Fibroblast of villous mesenchyme (primary cell): Measurements from ENCODE around the genes LGR6, PPP1R12B and KDM5B.

DNA sequence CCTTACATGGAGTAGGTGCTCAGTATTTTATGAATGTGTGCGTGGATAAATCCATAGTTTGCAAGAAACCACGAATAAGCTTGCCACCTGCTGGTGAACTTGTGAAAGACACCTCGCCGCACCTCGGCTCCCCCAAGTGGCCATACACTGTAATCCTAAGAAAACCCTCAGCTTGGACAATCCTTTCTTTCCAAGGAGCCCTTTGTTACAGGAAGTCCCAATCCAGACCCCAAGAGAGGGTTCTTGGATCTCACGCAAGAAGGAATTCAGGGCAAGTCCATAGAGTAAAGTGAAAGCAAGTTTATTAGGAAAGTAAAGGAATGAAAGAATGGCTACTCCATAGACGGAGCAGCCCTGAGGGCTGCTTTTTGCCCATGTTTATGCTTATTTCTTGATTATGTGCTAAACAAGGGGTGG lies 6.1 kb upstream of the CSRP1 start:
- CAGE, long polyA plus RNA, result no peak

GRCh38 chr1:201810154-201810856 lies 18.7 kb upstream of the IPO9 start:
- CAGE, long polyA plus RNA, result no peak

DNA sequence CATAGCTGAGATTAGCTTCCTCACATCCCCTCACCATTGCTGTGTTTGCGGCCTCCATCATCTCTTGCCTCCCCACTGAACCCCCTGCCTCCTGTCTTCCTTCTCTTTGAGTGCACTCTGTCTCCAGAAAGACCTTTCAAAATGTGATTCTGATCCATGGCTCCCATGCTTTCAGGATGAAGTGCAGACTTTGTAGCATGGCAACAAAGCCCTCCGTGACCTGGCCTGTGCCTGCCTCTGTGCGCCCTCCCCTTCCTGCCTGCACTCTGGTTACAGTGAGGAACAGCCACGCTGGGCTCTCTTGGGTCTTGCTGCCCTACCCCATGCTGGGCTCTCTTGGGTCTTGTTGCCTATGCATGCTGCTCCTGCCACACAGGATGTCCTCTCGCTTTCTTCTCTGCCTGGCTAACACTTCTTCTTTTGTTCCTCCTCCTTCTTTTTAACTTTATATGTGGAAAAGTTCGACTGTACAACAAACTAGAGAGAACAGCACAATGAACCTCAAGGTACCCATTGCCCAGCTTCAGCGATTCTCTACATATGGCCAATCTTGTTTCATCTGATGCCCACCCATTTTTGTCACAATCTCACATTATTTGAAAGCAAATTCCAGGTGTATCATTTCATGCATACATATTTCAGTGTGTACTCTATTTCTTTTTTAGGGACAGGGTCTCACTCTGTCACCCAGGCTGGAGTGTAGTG lies 27.9 kb downstream of the LMOD1 start:
- CAGE, long polyA plus RNA, result no peak

DNA sequence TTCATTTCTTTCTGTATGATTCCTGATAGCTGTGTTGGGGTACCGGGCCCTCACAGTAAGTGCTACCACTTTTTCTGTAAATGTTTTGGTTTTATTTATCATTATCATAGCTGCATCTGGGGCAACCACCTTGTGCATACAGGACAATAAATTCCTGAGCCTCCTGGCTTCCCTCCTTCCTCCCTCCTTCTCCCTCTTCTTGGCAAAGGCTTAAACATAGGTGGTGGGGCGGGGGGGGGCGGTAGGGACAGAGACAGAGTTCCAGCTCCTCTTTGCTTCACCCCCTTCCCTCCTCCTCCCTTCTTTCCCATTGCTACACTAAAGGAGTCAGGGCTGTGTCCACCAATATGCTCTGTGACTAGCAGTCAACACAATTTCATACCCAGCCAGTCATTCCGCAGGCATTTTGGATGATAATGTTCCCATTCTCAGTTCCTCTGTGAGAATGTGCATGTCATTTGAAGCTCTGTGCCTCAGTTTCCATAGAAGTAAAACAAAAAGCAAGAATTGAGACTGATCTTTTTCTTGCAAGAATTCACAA lies 1.8 kb downstream of the LMOD1 start:
- CAGE, long polyA plus RNA, result no peak

DNA sequence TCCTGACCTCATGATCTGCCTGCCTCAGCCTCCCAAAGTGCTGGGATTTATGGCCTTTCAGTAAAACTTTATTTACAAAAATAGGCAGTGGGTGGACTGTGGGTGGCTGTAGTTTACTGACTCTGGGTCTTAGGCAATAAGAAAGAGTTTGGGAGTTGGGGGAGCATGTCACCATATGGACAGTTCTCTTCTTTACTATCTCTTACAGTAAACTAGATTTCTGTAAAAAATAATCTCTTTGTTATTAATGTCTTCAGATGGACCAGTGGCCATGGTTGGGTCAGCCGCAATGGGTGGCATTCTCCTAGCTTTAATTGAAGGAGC lies 9.8 kb downstream of the TIMM17A start:
- CAGE, long polyA plus RNA, result no peak

GRCh38 chr1:201989134-201989932 lies 6.9 kb downstream of the RNPEP start:
- CAGE, long polyA plus RNA, result no peak

DNA sequence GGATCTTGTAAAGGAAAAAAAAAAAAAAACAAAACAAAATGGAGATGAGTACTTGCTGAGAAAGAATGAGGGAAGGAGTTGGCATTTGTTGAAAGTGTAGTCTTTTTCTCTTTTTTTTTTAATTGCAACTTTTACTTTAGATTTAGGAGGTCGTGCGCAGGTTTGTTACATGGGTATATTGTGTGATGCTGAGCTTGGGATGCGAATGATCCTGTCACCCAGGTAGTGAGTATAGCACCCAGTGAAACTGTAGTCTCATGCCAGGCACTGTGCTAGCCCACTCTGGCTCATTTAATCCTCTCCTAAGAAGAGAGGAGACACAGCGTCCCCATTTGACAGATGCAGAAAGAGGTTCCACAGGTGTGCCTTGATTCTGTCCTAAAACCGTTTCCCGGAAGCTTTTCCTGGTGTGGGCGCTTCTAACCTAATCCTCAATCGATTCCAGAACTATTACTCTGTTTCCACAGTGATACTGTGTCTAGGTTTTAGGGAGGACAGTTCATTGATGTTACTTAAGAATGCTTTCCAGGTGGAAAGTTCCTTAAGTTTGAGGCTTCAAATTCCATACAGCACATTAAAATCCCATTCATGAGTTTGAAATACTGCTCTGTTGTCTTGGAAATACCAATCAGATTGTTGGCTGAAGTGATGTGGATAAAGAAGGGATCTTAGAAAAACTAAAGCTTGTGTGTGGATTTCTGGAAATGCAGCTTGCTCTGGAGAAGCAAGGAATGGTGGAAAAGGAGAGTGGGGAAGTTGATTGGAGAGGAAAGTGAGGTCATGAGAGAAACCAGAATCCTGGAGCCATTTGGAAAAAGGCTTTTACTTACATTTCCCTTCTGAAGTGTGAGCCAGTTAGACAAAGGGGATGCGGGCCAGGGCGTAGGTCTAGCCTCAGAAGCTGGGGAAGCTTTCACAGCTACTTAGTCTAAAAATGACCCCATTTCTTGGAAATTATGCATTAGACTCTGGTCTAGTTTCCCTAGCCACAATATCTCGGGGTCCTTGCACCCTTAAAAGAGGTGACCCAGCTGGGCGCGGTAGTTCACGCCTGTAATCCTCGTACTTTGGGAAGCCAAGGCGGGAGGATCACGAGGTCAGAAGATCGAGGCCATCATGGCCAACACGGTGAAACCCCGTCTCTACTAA lies 6.5 kb downstream of the ELF3 start:
- CAGE, long polyA plus RNA, result no peak

DNA sequence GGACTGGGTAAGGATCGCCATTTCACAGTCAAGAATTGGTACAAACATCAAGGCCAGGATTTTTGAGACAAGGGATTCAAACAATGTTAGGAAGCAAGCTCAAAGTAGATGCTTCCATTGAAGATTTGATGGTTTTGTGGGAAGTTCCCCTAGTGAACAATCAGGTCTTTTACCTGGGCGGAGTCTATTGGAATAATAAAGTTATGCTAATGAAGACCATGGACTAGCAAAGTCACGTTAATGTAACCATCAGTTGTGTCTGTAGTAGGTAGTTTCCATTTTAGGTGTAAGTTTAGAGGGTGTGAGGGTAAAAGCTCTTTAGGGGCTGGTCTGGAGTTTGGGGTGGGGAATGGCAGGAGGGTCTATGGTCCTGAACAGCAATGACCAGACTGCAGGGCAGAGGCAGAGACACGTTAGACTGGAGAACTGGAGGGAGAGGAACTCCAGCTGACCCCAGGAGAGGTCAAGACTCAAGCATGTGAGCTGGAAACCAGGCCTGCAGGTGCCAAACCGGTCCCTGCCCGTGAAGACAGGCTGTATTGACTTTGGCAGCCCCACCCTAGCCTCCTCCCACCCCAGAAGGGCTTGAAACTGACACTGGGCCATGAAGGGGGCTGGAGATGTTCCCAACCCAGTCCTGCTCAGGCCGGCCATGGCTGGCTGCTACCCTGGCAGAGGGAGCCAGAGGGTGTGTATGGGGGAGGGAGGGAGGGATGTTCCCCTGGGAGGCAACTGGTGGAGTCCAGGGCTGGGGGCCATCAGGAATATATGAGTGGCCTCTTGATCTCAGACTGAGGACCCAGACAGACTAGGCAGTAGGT lies 35.9 kb upstream of the GPR37L1 start:
- CAGE, long polyA plus RNA, result no peak

DNA sequence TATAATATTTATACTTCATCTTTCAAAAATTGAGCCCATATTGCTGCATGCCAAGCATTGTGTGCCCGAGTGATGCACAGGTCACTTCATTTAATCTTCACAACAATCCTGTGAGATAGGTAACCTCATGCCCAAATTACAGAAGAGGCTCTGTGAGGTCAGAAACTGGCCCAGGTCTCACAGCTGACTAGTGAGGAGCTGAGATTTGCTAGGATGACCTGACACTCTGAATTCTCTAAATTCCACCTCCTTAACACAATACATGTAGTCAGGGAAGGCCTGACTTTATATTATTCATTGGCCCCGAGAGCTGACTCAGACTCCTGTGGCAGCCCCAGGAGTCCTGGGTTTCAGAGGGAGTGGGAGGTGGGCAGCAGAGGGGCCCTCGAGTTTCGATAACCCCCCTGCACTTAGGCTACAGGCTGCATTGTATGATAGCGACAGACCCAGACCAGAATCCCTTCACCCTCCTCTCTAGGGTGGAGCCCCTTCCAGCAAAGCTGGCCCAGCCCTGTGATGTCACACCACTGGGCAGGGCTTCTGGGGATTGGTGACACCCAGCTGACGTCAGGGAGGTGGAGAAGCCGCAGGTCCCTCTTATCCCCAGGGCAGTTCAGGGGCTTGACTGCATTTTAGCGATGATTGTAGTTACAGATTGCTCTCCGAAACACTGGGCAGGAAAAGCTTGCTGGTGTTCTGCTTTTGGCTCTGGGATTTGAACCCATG lies 17.1 kb upstream of the GPR37L1 start:
- CAGE, long polyA plus RNA, result no peak

GRCh38 chr1:202143569-202144411 lies 747 bp downstream of the ARL8A start:
- CAGE, long polyA plus RNA, result no peak

DNA sequence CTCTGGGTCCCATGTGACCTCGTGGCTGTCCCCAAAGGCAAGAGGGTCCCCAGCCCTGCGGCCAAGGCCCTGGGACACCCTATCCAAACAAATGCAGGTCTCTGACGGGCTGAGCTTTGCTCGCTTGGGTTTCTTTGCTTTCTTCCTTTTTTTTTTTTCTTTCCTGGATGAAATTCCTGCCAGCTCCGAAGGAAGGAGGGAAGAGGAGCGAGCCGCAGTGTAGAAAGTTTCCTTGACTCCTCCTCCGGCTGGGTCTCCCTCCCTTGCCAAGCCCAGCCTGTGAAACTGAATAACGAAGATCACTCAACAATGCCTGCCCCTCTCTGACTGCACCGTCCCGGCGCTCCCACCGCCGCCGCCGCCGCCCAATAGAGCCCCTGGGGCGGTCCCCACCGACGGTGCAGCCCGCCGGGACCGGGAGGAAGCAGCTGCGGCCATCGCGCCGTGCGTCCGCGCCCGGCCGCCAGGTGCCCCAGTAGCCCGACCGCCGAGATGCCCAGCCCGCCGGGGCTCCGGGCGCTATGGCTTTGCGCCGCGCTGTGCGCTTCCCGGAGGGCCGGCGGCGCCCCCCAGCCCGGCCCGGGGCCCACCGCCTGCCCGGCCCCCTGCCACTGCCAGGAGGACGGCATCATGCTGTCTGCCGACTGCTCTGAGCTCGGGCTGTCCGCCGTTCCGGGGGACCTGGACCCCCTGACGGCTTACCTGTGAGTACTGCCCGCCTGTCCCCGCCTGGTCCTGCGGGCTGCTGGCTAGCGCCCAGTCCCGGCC lies at the start of gene LGR6:
TSS of gene LGR6 (plus strand) at position 302 of the 768 bp plus-strand sequence.
- CAGE, long polyA plus RNA, result no peak

DNA sequence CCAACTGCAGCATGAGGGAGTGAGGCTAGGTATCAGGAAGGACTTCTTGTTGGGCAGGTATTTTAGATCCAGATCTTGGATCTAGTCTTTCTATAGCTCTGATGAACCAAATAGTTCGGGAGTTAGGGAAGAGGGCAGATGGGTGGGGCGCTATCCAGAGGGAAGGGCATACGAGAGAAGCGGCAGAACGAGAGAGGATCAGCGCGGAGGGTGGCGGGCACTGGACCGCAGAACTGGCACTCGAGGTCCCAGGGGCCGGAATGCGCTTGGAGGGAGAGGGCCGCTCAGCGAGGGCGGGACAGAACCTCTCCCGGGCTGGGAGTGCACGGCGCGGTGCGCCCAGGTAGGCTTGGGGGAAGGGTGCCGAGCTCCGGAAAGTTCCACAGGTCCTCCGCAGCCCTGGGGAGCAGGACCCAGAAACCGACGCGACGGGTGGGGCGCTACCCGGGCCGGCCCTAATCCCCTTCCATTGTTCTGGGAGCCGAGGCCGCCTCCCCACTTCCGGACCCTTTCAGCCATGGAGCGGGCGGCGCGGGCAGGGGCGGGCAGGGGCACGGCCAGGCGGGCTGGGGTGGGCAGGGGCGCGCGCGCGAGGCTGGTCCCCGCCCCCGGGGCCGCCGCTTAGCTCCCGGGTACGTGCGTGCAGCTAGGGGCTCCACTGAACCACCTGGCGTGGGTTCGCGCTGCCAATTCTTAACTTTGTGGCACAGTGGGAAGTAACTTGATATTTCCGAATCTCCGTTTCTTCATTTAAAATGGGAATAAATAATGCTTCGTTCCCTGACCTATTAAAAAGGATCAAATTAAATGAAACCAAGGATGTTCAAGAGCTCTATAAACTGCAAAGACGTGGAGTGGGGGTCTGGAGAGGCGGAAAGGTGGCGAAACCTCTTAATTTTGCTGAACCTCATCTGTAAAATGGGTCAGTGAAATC lies 20.6 kb downstream of the LGR6 start:
- CAGE, long polyA plus RNA, result no peak

GRCh38 chr1:202348122-202349390 lies at the start of gene PPP1R12B:
Gene PPP1R12B, plus strand, starts transcription at chr1:202348699.
- CAGE, long polyA plus RNA, result no peak

DNA sequence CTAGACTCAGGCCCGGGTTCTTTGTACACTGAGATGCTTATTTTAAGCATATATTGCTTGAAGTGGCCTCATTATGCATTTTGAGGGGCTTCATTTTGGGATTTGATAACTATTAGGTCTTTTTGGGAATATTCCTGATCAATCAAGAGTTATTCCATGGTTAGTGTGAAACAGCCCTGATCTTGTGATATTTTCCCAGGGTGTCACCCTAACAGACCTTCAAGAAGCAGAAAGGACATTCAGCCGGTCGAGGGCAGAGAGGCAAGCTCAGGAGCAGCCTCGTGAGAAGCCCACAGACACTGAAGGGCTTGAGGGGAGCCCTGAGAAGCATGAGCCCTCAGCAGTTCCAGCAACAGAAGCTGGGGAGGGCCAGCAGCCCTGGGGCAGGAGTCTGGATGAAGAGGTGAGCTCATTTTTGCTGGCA lies 144.4 kb downstream of the PPP1R12B start:
- CAGE, long polyA plus RNA, result no peak

- CAGE, long polyA plus RNA, result no peak
Observed at GRCh38 chr1:202520141-202521270, 172.0 kb downstream of the PPP1R12B start.

GRCh38 chr1:202525657-202526741 lies 177.5 kb downstream of the PPP1R12B start:
- CAGE, long polyA plus RNA, result no peak

DNA sequence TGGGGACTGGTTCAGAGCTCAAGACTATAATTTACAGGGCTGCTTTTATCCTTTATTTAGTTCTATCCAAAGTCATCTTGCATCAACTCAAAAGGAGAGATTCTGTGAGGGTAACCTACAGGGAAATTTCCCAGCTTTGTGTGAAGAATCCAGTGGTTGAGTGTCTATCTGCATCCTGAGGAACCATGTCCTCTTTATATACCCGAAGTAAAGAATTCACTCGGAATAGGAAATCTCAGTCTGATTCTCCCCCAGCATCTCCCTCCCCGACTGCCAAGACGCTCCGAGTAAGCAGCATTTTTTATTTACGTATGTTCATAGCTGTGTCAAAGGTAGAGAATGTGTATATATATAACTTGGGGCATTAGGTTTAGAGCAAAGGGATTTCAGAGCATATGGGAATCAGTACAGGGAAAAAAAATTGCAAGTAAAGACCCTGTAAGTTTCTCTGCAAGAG lies 170.3 kb downstream of the SYT2 start:
- CAGE, long polyA plus RNA, result no peak

- CAGE, long polyA plus RNA, result no peak
Observed at GRCh38 chr1:202576737-202577251, 133.5 kb downstream of the SYT2 start.

GRCh38 chr1:202592924-202593383 lies 117.3 kb downstream of the SYT2 start:
- CAGE, long polyA plus RNA, result no peak

- CAGE, long polyA plus RNA, result no peak
Observed at GRCh38 chr1:202807894-202809040, at the start of gene KDM5B. Gene KDM5B, minus strand, starts transcription at chr1:202808421.